Mononuclear cell (primary cell): ENCODE results near the gene SLC35E1.

DNA sequence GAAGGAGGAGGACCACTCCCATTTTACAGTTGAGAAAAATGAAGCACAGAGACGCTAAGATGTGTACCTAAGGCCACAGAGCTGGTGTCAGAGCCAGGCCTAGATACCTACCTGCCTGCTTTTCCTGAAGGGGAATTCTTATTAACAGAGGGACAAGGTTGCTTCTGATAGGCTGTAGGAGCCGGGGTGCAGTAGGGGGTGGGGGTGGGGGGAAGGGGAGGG is 9.6 kb upstream of the CYP4F22 start:
- RRBS = no CpG with 5 or more reads among the region's 2 CpGs

DNA sequence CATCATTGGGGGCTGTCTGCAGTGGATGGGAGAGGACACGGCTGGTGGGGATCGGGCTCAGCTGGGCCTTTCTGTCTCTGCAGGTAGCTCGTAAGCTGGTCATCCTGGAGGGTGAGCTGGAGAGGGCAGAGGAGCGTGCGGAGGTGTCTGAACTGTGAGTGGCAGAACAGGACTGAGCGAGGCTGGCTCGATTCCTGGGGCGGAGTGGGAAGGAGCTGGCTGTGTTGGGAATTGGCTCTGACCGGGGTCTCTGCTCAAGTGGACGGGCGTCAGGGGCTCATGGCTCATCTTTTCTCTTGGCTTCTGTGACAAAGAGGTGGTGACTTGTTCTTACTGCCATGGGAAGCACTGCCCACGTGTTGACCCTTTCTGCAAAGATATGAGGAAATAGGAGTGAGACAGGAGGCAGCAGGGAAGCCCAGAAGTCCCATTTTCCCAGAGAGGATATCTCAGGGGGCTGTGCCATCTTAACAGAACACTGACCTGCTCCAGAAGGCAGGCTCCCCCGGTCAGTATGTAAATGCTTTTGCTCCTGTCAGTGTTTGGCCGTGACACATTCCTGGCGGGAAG is 11.7 kb downstream of the TPM4 start:
- RRBS = 100% methylated on average over 1 of the region's 15 CpGs

- RRBS = no CpG with 5 or more reads among the region's 15 CpGs
These were observed 16.8 kb upstream of the RAB8A start for GRCh38 chr19:16094666-16095476.

DNA sequence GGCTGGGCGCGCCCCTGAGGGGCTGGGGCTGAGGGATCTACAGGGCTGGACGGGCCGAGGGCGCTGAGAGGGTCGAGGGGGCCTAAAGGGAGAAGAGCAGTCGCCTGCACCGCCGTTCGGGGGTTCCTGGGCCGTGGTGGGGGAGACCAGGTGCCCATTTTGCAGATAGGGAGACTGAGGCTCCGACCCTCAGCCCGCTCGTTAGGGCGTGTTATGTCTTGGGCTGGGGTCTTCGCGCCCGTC is 298 bp downstream of the RAB8A start:
- RRBS = no CpG with 5 or more reads among the region's 18 CpGs

- RRBS = 35% methylated on average over 7 of the region's 19 CpGs
These were observed 62.2 kb downstream of the AP1M1 start for GRCh38 chr19:16259672-16260464.

- RRBS = no CpG with 5 or more reads among the region's 13 CpGs
These were observed 8.7 kb upstream of the KLF2 start for GRCh38 chr19:16315782-16316541.

GRCh38 chr19:16366239-16367158 is 41.9 kb downstream of the KLF2 start:
- RRBS = 5% methylated on average over 4 of the region's 26 CpGs

DNA sequence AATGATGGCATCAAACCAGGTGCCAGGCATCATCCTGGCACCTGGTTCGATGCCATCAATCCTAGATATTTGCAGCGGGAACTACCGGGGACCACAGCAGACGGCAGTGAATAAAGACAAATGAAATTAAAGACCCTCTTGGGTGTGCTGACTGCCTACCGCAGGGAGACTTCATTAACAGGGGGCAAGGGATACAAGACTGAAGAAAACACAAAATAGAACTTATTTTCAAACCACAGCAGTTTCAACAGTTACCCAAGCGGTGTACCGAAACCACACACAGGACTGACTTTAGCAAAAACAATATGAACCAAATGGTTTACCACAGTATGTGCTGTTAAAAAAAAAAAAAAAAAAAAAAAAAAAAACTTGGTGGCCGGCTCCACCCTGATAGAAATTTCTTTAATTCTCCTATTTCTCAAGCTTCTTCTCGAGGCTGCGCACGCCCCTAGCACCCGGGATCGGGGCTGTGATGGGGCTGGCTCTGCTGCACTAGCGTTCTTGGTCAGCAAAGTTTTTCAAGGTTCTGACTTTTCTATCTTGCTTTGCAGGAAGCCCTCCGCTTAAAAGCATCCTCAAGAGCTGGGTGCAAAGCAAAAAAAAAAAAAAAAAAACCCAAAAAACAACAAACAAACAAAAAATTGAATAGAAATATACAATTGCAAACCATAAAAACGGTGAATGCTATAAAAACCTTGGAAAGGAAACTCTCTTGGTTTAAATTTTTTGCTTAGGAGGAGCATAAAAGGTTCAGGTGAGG is 42.7 kb downstream of the KLF2 start:
- RRBS = 2% methylated on average over 5 of the region's 16 CpGs

DNA sequence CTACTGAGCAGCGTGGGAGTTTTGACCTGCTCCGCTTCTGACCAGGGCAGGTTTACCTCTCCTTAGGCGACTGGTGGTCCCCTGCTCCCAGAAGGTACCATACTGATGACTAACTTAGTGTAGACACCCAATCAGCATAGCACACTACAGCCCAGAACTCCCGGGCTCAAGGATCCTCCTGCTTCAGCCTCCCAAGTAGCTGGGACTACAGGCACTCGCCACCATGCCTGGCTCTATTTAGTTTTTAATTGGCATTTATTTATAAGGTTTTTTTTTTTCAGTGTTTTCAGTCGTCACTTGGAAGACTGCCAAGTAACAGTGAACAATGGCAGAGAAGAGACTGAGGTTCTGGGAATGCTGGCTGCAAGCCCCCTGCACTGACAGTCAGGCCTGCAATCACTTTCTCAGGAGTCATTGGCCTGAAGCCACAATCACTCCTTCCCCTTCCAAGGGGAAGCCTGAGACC is 73.0 kb downstream of the EPS15L1 start:
- RRBS = no CpG with 5 or more reads among the region's 6 CpGs

DNA sequence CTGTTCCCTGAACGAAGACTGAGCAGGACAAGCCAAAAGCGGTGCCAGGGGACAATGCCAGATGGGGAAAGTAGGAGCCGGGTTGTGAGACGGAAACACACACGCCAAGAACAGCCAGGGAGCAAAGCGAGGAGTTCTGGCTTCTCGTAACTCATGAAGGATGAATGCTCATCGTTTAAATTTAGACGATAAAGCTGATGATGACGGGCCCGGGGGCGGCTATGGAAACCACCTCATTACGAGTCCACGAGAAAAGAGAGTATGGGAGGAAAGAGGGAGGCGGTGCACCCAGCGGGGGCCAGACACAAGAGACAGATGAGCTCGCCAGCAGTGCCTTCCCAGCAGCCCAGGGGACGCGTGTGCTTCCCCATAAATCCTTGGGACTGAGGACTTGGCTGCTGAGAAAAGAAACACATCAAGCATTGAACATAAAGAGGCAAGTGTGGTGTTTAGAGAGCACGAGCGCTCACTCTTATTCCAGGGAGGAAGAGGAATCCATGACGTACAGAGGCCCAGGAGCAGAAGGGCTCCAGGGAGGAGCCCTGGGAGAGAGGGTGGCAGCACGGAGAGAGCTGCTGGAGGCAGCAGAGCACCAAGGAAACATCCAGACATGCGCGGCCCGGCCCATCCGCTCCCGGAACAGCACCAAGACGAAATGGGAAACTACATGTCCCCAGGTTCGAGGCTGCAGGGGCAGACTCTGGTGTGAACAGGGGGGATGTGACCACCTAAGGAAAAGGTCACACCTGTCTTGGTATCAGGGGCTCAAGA is 70.7 kb downstream of the EPS15L1 start:
- RRBS = no CpG with 5 or more reads among the region's 30 CpGs

GRCh38 chr19:16461645-16462182 is 10.1 kb downstream of the EPS15L1 start:
- RRBS = no CpG with 5 or more reads among the region's 10 CpGs

DNA sequence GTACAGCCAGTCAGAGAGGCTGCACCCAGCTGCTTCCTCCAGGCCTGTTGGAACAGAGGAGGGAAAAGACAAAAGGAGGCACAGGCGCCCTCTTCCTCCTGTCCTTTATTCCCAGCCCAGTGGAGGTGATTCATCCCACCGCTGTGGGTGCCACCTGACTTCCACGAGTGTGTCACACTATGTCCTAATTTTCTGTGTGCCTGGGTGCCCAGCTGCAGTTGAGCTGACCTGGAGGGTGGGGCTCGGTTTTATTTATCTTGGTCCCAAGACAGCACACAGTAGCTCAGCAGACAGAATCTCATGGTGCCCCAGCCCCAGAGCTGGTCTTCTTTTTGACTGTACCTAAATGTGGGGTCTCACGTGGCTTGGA is 9.0 kb downstream of the EPS15L1 start:
- RRBS = no CpG with 5 or more reads among the region's 5 CpGs

DNA sequence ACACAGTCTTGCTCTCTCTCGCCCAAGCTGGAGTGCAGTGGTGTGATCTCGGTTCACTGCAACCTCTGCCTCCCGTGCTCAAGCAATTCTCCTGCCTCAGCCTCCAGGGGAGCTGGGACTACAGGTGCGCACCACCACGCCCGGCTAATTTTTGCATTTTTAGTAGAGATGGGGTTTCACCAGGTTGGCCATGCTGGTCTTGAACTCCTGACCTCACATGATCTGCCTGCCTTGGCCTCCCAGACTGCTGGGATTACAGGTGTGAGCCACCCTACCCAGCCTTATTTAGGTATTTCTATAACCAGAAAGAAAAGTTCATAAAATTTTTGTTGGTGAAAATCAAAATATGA is 1.5 kb upstream of the CHERP start:
- RRBS = no CpG with 5 or more reads among the region's 6 CpGs

GRCh38 chr19:16572256-16572793 is at the start of gene SLC35E1:
Gene SLC35E1 (minus strand): TSS chr19:16572415.
- RRBS = 1% methylated on average over 41 of the region's 72 CpGs

GRCh38 chr19:16585165-16585597 is 13.0 kb upstream of the SLC35E1 start:
- RRBS = no CpG with 5 or more reads among the region's 8 CpGs

DNA sequence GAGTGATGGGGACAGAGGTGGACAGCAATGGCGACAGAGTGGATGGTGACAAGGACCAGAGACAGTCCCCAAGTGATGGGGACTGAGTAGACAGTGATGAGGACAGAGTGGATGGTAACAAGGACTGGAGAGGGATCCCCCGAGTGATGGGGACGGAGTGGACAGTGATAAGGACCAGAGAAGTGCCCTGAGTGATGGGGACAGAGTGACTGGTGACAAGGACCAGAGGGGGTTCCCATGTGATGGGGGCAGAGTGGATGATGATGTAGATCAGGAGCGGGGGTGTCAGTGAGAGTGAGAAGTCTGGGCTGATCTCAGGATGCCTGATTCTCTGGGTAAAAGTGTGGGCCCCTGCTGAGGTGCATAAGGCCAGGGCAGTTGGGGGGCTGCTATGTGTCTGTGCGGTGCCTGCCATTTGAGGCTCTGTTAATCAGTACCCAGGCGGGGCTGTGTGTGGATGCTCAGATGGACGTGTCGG is 8.3 kb downstream of the SIN3B start:
- RRBS = no CpG with 5 or more reads among the region's 8 CpGs

DNA sequence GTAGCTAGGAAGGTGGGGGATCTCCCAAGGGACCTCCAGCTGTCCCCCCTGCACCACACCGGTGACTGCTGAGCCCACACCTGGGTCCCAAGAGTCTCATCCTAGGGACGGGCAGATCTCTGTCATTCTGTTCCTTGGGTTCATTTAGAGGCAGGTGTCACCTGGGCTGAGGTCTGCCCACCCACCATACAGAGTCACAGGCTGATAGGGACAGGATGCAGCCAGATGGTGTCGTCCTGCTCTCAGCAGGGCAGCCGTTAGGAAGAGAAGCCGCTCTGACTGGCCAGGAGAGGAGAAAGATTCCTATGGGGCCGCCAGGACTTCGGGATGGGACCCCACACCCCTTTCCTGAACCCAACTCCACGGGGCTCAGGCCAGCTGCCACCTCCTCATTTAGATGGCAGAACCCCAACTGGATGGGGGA is 5.4 kb downstream of the F2RL3 start:
- RRBS = no CpG with 5 or more reads among the region's 8 CpGs

- RRBS = no CpG with 5 or more reads among the region's 17 CpGs
These were observed 626 bp downstream of the CPAMD8 start for GRCh38 chr19:17025934-17026434.

DNA sequence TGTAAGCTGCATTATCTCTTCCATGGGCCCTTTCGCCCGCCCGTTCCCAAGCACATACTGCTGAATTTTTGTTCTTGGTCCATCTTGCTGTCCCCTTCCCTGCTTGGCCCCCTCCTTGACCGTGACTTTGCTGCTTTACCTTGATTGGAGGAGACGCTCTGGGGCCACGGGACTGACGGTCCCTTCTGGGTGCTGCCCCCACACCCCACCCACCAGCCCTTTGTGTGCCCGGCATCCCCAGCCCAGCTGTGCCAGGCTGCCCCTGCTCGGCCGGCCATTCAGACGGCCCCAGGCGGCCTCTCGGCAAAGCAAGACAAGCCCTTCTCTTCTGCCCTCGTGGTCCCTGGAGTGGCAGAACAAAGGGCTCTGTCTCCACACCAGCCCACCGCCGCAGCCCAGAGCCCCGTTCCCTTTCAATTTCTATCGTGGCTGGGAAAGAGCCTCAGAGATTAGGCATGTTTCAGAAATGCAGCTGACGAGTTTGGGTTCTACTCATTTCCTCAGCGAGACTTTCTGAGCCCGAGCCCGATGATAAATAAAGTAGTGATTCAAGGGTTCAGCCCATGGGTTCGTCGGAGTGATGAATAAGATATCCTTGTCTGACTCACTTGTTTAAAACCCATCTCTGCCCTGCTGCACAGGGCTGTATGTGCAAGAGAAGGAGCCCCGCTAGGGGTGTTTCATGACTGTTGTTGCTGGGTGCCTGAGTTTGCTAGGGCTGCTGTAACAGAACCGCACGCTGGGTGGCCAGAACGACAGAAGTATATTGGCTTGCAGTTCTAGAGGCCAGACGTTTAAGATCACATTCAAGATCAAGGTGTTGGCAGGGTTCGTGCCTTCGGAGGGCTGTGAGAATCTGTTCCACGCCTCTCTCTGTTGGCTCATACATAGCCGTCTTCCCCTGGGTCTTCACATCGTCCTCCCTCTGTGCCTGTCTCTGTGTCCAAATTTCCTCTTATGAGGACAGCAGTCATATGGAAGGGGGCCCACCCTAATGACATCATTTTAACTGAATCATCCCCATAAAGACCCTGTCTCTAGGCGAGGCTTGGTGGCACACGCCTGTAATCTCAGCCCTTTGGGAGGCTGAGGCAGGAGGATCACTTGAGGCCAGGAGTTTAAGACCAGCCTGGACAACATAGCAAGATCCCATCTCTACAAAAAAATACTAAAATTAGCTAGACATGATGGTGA is 4.4 kb downstream of the MYO9B start:
- RRBS = 16% methylated on average over 3 of the region's 36 CpGs

DNA sequence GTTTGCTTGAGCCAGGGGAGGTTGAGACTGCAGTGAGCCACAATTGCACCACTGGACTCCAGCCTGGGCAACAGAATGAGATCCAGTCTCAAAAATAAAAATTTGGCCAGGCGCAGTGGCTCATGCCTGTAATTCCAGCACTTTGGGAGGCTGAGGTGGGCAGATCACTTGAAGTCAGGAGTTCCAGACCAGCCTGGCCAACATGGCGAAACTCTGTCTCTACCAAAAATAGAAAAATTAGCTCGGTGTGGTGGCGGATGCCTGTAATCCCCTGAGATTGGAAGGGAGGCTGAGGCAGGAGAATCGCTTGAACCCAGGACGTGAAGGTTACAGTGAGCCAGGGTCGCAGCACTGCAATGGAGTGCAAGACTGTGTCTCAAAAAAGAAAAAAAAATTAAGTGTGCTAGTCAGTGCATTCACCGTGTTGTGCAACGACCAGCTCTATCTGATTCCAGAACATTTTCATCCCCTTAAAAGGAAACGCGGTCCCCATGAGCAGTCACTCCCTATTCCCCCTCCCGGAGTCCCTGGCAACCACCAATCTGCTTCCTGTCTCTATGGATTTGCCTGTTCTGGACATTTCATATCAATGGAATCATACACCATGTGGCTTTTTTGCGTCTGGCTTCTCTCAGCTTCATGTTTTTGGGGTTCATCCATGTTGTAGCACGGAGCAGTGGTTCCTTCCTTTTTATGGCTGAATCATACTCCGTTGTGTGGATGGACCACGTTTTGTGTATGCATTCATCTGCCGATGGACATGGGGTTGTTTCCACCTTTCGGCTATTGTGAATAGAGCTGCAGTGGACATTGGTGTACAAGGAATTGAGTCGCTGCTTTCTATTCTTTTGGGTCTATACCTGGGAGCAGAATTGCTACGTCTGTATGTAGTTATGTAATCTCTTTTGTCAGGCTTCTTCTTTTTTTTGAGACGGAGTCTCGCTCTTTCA is 19.6 kb downstream of the MYO9B start:
- RRBS = no CpG with 5 or more reads among the region's 22 CpGs